ENCODE measurements around a stretch of chr18.

DNA sequence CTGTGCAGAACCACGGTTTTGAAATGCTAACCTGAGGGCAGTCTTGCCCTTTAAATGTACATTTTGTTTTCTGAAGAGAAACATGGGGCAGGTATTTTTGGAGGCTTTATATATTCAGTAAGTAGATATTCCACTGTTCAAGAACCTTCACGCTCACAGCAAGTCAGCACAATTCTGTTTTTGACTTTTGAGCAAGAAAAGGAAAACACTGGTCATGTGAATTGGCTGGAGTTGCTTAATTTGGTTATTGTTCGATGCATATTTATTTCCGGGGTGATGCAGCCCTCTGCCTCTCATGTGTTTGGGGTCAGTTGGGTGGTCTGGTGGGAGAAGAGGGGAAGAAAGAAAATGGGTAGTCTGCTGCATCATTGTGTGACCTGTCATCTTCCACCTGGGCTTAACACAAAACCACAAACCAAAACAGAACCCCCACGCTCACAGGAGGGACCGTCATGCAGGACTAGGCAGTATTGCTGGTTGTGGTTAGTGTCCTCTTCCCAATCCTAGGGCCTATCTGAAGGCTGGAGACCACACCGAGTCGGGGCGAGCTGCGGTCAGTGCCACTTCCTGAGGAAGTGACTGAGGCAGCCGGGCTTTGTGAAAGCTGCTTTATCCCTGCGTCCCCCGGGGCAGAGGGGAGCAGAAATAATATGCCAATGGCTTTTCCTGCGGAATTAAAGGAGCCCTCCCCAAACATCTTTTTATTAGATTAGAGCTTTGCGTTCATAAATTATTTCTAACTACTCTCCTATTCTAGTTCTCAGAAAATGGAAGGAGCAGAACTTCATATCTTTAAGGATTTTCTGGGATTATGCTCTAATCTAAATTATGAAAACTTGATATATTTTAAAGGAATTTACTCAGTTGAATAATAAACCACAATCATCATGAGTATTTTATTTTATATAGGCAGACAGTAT is 22.8 kb downstream of the ZNF532 start:
- PRO-cap = no peak

- PRO-cap = no peak
Observed at GRCh38 chr18:58970964-58971517, 106.4 kb downstream of the ZNF532 start.

GRCh38 chr18:59470890-59471295 is 111.8 kb upstream of the LMAN1 start:
- PRO-cap = no peak

DNA sequence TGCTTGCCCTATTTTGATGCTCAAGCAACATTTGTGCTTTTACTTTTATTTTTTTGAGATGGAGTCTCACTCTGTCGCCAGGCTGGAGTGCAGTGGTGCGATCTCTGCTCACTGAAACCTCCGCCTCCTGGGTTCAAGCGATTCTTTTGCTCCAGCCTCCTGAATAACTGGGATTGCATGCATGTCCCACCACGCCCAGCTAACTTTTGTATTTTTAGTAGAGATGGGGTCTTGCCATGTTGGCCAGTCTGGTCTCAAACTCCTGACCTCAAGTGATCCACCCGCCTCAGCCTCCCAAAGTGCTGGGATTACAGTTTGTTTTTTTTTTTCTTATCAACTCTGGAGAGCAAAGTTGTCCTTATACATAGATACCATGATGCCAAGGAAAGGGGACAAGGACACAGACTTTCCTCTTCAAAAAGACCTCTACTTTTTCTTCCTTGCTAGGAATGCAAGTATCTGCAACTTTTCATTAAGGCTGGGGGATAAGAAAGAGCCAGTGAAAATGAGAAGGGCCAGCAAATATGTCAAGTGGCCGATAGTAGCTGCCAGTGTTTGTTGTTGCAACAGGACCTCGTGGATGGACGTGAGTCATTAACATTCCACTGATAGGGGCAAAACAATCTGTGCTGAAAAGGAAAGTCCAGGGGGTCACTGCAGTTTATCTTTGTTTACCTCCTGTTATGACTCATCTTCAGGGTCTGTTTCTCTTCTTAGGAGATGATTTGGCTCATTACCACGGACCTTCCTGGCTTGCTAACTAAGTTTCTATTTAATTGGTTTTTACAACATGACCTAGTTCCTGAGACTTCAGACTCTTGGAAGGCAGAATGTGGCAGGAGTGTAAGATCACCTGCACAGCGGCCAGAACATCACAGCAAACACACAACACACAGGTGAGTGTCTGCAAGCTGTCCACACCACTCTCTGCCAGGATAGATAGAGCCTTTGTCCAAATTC is 157.1 kb upstream of the LMAN1 start:
- PRO-cap = no peak

GRCh38 chr18:59695664-59697065 is 1.1 kb downstream of the CCBE1 start:
- PRO-cap = bidirectional peak, plus-strand start at chr18:59696443, minus-strand start at chr18:59696426

- PRO-cap = no peak
Observed at GRCh38 chr18:59769074-59769426, 71.8 kb upstream of the CCBE1 start.

GRCh38 chr18:59885580-59886363 is 14.0 kb upstream of the PMAIP1 start:
- PRO-cap = no peak

DNA sequence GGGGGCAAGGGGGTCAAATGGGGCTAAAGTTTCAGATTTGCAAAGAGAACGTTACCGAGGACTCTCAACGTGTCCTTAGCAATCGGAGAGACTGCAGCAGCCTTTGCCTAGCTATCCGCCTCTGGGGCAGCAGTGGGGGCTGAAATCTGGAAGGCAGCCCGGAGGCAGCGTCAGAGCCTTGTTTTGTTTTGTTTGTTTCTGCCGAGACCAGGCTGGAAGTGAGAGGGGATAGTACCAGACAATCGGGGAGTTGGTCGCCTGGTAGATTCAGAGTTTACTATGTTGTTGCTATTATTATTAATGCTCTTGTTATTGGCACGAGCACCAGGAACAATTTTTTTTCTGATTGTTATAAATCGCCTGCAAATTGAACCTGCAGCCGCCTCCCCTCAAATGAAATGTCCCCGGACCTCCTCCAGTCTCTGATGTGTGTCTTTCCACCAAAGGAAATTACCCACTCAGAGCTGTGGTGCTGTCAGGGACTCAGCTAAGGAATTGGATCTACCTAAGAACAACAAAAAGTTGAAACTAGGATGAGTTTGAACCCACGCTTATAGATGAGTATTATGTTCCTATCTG is 1.4 kb downstream of the CDH20 start:
- PRO-cap = no peak

GRCh38 chr18:61652153-61652500 is 240.7 kb downstream of the RNF152 start:
- PRO-cap = no peak

- PRO-cap = no peak
Observed at GRCh38 chr18:61734495-61734960, 158.3 kb downstream of the RNF152 start.

GRCh38 chr18:61742697-61743111 is 150.1 kb downstream of the RNF152 start:
- PRO-cap = no peak

GRCh38 chr18:62017856-62018585 is 125.2 kb upstream of the RNF152 start:
- PRO-cap = no peak

- PRO-cap = no peak
Observed at GRCh38 chr18:62089205-62089653, 97.6 kb downstream of the PIGN start.

DNA sequence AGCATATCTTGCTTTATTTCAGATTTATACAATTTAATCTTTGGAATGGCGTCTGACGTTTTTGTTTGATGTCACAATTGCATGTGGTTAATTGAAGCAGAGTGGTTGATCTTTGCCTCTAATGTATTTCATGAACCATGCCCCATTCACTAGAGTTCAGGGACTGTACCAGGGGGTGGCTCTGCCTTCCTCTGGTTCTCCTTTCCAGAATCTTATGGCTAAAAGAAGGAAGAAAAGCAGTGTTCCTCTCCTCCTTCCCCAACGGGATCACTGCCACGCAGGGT is 24.0 kb upstream of the ZCCHC2 start:
- PRO-cap = no peak

DNA sequence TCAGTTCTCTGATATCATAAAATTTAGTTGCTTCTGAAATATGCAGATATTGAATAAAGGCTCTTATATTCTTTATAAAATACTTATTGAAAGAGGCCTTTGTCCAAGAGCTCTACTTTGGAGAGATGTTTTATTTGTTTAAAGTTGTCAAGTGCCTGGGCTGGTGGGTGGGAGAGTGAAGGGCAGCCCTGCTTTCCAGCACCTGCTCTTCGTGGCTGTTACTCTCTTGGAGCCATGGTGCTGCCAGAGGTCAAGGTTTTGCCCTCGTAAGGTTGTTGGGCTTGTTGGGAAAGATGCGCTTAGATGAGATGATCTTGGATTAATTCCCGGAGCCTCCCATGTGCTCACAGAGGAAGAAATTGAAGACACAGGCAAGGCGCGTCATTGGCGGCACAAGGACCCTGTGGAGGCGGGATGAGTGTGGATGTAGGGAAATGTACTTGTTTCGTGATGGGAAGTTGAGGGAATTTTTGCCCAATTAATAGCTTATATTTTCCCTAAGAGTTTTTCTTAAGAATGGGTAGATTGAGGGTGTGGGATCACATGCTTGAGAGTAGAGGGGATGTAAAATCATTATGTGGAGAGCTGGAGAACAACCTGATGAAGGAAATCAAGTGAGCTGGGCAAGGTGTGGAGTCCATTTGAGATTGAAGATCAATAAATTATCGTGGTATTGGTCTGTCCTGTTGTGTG is 28.0 kb downstream of the ZCCHC2 start:
- PRO-cap = no peak

DNA sequence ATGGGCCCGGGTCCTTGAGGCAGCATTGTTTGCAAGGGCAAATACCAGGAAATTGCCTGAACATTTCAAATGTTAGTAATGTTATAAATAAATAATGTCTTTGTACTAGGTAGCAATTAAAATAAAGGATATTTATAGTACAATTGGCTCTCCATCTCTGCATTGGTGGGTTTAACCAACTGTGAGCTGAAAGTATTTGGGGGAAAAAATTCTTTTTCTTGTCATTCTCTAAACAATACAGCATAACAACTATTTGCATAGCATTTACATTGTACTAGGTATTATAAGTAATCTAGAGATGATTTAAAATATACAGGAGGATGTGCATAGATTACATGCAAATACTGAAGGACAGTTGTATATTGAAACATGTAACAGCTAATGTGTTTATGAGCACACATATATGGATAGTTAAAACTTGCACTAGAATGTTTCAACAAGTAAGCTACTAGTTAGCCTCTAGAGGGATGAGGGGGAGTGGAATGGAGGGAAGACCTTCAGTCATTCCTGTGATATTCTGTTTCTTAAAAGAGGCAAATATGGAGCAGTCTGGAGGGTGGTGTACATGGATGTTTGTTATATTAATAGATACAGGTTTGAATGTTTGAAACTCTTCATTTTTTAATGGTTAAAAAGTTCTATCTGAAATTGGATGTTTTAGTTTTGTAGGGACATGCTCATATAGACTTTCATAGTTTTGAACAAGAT is 37.0 kb downstream of the ZCCHC2 start:
- PRO-cap = no peak

DNA sequence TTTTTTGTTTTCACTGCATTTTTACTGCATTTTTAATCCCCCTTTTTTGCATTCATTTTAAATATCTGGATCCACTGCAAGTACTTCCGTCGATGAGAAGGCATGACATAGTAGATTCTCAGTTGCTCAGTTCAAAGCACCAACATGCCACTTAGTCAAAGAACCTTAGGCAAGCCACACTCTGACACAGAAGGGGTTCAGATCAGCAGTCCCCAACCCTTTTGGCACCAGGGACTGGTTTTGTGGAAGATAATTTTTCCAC is 83.2 kb upstream of the PHLPP1 start:
- PRO-cap = no peak

DNA sequence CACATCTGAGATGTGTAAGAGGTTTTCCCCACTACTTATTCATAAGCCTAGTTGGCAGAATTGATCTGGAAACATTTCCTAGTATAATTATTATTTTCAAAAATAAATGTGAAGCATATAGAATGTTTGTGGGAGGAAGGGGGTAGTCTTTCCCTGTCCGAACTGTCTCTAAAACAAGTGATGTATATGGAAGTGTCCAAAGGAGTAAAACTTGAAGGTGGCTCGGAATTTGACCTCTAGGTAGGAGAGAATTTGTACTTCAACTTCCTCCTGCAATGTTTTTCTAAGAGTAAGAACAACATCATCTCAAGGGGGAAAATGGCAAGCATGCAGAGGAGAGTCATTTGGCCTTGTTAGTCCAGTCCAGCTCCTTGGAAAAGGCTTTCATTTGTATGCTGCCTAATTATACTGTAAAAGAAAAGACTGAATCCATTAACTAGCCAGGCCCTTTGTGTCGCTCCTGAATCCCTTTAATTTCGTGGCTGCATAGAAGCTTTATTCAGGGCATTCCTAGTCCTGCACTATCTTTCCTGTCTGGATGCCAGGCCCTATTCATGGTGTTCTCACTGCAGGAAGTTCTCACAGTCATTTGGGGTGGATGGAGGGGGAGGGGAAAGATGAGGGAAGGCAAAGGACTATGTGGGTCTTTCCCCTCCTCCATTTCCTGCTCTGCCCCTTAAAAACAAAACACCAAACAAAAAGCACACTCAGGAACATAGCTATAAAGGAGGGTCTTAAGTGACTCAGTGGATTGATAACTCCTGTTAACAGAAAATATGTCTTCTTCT is 36.0 kb downstream of the PHLPP1 start:
- PRO-cap = no peak

- PRO-cap = no peak
Observed at GRCh38 chr18:62979913-62980500, 264.7 kb downstream of the PHLPP1 start.

- PRO-cap = no peak
Observed at GRCh38 chr18:63004613-63005203, 289.4 kb downstream of the PHLPP1 start.